Mesenchymal stem cell of adipose (primary cell): ENCODE measurements around the genes SLC22A18 and PGAP2.

- CAGE, long polyA plus RNA = no peak
Measured at GRCh38 chr11:2662945-2663684, 218.3 kb downstream of the KCNQ1 start.

DNA sequence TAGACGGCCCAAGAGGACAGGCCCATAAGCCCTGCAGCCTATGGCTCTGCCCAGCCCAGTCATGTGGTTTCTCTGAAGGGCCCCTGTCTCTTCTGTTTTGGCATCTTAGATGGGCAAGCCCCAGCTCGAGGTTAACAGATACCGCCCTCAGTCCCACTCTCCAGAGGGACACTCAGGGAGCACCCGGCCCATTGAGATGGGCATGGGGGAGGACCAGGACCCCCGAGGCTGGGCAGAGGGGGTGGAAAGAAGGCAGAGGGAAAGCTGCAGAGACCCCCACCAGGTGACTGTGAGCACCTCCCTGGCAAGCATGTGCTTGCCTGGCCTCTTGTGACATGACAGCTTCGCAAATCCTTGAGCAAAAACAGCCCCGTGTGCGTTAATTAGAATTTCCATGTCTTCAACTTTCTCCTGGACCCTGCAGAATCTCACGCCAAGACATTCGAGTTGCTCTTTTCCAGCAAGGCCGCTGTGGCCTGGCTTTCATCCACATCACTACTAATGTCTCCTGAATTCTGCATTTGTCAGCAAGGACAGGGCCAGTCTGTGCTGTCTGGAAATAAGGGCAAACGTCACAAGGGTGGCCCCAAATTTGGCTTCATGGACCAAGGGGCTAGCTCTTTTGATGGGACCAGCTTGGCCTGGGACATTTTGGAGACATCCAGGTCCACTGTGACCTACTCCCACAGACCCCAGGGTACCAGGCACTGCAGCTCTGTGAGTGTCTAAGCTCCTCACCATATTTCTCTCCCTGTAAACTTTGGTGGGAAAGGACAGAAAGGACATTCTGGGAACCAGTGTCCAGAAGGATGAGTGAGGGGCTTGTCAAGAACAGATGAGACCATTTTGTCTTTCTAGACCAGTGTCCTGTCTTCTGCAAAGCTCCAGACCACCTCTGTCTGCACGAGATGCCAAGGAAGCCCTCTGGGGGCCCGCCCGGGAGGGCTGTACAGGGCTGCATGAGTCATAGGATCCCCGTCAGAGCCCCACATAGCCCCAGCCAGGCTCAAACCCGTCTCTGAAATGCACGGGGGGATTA, 219.2 kb downstream of the CDKN1C start:
- CAGE, long polyA plus RNA = no peak

DNA sequence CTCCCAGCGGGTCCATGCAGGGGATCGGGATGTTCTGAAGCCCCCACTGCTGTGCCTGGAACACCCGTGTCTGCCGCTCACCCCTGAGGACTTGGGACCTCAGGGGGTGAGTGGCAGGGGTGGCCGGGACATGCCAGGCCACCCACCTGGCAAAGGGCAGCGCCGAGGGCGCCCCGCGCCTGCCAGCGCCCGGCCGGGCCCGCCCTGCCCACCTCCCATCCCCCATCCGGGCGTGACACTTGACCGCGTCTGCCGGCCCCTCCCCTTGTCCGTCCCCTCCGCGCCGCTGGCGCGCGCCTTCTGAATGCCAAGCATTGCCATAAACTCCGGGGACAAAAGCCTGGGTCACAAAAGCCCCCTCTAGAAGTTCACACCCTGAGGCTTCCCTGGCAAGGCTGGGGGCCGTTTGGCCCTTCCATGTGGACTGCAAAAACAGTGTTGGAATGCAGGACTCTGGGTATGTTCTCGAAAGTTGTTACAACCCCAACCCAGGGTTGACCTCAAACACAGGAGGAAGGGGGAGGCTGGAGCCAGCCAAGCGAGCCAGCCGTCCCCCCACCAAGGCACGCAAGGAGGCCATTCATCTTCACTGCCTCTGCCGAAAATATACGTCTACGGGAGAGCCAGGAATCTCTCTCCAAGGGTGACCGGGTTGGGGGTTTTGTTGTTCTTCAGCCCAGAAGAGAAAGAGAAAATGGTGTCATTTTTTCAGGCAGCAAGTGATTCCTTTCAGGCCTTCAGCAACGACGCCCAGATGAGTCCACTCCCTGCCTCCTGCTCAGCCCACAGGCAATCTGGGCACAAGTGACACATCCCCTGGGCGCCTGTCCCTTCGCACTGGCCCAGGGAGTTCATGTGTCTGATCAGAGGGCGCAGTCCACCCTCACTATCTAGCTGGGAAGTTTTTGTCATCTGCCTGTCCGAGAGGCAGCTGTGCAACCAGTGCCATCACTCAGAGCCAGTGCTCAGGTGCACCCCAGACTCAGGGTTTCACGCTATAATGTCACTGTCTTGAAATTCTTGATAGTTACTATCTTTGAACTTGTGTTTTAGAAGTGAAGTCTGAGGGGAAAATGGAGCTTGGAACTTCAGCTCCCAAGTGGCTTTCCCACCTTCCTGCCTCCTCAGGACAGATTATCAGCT, 184.6 kb downstream of the CDKN1C start:
- CAGE, long polyA plus RNA = no peak

- CAGE, long polyA plus RNA = no peak
Measured at GRCh38 chr11:2702578-2703470, 182.8 kb downstream of the CDKN1C start.

DNA sequence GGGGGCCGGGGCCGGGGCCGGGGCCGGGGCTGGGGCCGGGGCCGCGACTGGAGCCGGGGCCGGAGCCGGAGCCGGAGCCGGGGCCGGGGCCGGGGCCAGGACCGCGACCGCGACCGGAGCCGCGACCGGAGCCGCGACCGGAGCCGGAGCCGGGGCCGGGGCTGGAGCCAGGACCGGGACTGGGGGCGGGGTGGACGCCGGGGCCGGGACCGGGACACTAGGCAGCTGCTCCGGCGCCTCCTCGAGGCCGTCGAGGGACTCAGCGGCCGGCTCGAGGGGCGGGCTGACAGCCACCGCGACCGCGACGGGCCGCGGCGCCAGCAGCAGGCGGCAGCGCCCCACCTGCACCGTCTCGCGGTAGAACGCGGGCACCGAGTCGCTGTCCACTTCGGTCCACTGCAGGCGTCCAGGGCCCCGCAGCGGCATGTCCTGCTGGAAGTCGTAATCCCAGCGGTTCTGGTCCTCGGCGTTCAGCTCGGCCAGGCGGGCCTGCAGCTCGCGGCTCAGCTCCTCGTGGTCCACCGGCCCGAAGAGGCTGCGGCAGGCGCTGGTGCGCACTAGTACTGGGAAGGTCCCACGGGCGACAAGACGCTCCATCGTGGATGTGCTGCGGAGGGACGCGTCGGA, 602 bp downstream of the CDKN1C start:
- CAGE, long polyA plus RNA = no peak

GRCh38 chr11:2898330-2899339, 3.4 kb upstream of the SLC22A18 start:
- CAGE, long polyA plus RNA = no peak

GRCh38 chr11:2901802-2903005, at the start of gene SLC22A18:
SLC22A18 (plus strand) TSS chr11:2902278.
- CAGE, long polyA plus RNA = no peak

- CAGE, long polyA plus RNA = no peak
Measured at GRCh38 chr11:3000264-3001016, 8.3 kb upstream of the NAP1L4 start.

DNA sequence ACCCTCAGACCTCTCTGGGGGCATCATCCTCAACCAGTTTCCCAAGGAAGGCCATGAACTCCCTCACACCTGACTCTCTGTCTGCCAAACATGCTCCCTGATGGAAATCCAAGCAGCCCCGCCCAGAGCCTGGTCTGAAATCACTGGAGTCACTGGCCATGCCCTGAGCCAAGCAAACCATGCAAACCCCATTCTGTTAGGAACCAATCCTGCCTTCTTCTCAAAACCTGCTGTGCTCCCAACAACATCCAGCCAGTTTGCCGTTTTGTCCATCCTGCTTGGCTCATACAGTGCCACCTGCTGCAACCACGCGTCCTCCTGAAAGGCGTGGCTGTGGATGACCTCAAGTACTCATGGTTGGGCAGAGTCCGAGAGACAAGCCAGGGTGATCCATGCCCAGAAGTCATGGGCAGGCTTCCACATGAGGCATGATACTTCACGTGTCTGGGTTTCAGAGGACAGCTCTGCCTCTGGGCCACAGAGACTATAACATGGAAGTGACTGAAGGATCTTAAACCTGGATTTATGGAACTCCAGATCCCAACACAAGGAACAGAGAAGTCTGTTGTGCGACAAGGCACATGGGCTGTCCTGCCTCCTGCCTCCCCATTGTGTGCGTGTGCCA, 15.6 kb downstream of the CARS1 start:
- CAGE, long polyA plus RNA = no peak

DNA sequence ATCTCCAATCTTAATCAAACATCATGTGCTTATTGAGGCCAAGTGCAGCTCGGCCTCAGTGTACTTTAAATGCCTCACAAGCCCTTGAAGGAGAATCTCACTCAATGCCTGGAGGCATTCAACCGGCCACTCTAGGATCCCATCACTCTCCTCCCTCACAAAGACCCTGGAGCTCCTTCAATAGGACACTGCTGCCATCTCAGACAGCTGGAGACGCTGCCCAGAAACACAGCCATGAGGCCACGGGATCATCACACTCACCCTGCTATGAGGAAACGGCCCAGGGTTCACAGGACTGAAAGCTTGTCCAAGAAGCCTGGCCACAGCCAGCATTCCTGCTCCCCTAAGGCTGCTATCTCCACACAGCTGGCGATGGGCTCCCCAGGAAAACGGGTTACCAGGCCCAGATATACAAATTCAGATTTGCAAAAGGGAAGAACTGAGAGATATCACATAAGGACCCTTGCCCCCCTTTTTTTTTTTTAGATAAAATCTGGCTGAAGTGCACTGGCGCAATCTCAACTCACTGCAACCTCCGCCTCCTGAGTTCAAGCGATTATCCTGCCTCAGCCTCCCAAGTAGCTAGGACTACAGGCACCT, 13.2 kb downstream of the CARS1 start:
- CAGE, long polyA plus RNA = no peak

DNA sequence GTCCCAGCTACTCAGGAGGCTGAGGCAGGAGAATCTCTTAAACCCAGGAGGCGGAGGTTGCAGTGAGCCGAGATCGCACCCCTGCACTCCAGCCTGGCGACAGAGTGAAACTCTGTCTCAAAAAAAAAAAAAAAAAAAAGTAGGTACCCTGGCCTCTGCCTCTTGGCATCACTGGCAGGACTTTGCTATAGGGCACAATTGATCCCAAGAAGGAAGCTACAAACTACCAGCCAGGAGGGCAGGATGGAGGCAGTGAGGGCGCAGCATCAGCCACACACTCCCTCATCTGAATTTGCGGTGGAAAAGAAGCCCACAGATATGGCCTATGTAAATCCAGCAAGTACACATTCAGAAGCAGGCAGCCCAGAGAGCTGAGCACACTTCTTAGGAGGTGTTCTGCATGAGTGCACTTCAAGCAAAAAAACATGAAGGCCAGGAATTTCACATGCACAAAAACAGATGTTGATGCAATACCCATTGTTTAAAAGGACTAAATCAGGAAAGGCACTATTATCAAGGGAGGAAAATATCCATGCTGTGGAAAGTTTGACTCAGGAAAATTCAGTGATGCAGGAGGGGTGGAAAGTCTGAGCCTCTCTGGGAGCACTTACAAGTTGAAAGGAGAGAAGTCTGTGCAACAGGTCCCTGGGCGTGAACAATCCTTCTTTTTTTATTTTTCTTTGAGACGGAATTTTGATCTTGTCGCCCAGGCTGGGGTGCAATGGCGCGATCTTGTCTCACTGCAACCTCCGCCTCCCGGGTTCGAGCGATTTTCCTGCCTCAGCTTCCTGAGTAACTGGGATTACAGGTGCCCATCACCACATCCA, 15.7 kb upstream of the CARS1 start:
- CAGE, long polyA plus RNA = no peak

- CAGE, long polyA plus RNA = no peak
Measured at GRCh38 chr11:3750632-3750831, 46.8 kb downstream of the NUP98 start.

DNA sequence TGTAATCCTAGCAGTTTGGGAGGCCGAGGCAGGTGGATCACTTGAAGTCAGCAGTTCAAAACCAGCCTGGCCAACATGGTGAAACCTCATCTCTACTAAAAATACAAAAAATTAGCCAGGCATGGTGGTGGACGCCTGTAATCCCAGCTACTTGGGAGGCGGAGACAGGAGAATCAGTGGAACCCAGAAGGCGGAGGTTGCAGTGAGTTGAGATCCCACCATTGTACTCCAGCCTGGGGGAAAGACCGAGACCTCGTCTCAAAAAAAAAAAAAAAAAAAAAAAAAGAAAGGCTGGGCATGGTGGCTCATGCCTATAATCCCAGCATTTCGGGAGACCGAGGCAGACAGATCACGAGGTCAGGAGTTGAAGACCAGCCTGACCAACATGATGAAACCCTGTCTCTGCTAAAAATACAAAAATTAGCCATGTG, 6.1 kb downstream of the NUP98 start:
- CAGE, long polyA plus RNA = no peak

- CAGE, long polyA plus RNA = no peak
Measured at GRCh38 chr11:3807831-3808935, at the start of gene PGAP2. PGAP2 (plus strand) TSS chr11:3808560.

- CAGE, long polyA plus RNA = no peak
Measured at GRCh38 chr11:3809445-3810156, 1.2 kb downstream of the PGAP2 start.

- CAGE, long polyA plus RNA = no peak
Measured at GRCh38 chr11:3825675-3826397, 14.9 kb downstream of the RHOG start.

DNA sequence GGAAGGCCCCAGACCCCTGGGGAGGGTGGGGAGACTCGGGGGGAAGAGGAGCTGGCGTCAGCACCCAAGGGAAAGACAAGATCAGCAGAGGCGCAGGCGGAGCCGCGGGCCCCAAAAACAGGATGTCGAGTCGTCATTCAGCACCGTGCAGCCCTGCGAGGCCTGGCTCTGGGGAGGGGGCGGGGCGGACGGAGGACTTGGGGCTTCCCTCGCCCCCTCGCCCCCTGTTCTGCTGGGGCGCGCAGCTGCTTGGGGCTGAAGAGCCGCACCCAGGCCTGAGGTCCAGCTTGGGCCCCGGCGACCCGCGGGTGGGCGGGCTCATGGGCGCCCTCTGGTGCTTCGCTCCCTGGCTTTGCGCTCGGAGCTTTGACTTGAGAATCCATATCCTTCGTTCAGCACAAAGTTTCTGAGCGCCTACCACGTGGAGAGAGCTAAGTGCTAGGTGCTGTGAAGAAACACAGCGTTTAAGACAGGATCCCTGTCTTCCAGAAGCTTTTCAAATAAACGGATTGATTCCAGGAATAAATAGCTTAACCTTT, 716 bp upstream of the RHOG start:
- CAGE, long polyA plus RNA = no peak

- CAGE, long polyA plus RNA = no peak
Measured at GRCh38 chr11:3879852-3880564, 24.5 kb downstream of the STIM1 start.

- CAGE, long polyA plus RNA = no peak
Measured at GRCh38 chr11:3938988-3939548, 83.6 kb downstream of the STIM1 start.

DNA sequence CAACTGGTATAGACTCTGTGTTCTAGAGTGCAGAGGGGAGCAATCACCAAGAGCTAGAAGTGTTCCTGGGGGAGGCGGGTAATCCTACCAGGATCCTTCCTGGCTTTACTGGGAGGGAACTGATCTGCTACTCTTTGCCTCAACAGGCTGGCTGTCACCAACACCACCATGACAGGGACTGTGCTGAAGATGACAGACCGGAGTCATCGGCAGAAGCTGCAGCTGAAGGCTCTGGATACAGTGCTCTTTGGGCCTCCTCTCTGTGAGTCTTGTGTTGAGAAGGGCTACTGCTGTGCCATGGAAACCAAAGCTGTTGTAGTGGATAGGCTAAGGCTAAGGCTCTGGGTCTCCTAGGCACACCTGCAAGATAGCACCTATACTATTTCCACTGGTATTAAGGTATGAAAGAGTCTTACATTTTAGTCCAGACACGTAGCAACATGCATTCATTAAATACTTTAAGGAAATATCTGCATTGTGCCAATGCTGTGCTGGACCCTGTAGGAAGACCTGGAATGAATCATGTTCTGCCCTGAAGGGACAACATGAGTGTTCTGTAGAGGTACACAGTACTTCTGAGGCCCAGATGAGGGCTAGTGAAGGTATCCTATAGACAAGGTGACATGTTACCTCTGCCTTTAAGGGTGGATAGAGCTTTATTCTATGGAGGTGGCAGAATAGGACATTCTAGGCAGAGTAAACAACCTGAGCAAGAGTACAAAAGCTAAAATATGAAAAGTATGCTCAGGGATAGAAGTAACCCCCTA, 35.3 kb upstream of the RRM1 start:
- CAGE, long polyA plus RNA = no peak